Prostate gland (tissue), 2 donors: ENCODE results near the genes CCDC177 and SLC8A3.

GRCh38 chr14:68527186-68527966 lies 265.5 kb downstream of the ZFP36L1 start:
- PRO-cap = unidirectional peak, minus-strand start at chr14:68527573; unidirectional peak, minus-strand start at chr14:68527604
- RAMPAGE, long total RNA, 2 experiments = no peak in any of the 2 experiments

- PRO-cap = bidirectional peak, plus-strand start at chr14:68566235, minus-strand start at chr14:68566129
- RAMPAGE, long total RNA, 2 experiments = no peak in any of the 2 experiments
These were observed 226.8 kb downstream of the ZFP36L1 start for GRCh38 chr14:68565890-68566724.

GRCh38 chr14:68711227-68712168 lies 81.4 kb downstream of the ZFP36L1 start:
- PRO-cap = no peak
- RAMPAGE, long total RNA, 2 experiments = no peak in any of the 2 experiments

GRCh38 chr14:68791485-68791786 lies 1.4 kb downstream of the ZFP36L1 start:
- PRO-cap = no peak
- RAMPAGE, long total RNA, 2 experiments = no peak in any of the 2 experiments

DNA sequence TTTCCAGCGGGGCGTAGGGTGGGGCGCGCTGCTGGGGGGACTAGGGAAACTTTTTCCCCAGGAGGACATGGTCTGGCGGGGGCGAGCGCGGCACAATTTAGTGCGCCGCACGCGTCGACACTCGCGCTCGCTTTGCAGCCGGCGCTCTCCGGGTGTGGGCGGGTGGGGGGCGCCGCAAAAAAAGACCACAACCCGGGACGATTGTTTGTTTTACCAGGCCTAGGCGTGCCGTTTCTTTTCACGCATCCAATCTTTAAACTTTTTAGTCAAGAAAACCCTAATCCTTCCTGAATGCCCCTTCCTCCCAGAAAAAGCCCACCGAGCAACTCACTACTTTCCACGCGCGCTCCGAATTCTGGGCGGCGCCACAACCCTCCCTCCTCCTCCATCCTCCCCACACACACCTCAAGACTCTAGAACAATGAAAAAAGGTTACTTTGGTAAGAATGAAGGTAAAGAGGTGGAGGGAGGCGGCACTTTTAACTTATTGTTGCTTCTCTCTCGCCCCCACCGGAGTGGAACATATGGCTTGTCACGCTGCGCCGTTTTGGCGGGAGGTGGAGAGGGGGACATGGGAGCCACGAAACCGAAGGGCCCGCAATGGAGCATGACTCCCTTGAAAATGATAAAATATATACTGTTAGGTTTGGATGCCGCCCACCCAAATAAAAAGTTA lies 1.0 kb upstream of the ZFP36L1 start:
- PRO-cap = bidirectional peak, plus-strand start at position 68 of the sequence, minus-strand start outside the sequence; bidirectional peak, plus-strand start at position 100 of the sequence, minus-strand start at position 134 of the sequence
- RAMPAGE, long total RNA, 2 experiments = no peak in any of the 2 experiments

- PRO-cap = bidirectional peak, plus-strand start at chr14:68795417, minus-strand start at chr14:68795246
- RAMPAGE, long total RNA, 2 experiments = no peak in any of the 2 experiments
These were observed 2.3 kb upstream of the ZFP36L1 start for GRCh38 chr14:68795128-68795585.

DNA sequence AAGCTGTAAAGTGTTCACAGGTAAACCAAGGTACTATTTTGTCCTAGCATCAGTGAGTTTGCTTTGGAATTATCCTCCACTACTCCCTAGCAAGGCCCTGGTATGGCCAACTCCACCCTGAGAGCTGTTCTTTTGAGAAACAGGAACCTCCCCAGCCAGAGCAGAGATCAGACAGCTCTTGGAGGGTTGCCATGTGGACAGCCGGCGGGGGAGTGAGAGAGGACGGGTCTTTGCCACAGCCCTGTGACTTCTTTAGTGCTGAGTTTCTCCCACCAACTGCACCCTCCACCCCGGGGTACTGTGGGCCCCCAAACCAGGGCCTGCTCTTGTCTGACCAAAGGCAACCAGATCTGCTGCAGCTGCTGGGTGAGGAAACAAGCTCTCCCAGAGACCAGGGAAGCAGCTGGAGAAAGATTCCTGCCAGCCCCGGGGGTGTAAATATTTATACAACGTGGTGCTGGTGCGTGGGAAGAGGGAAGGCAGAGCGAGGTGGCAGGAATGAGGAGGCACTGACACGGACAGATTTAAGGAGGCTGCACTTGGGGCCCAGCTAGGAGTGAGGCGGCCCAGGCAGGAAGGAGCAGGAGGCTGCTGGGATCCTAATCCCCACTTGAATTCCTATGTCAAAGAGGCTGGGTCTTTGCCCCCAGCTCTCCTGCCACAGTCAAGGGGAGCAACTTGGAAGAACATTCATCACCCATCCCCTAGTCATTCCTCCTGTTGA lies 14.3 kb upstream of the ZFP36L1 start:
- PRO-cap = bidirectional peak, plus-strand start at position 487 of the sequence, minus-strand start at position 355 of the sequence
- RAMPAGE, long total RNA, 2 experiments = no peak in any of the 2 experiments

GRCh38 chr14:68945175-68946352 lies 33.5 kb downstream of the ACTN1 start:
- PRO-cap = no peak
- RAMPAGE, long total RNA, 2 experiments = no peak in any of the 2 experiments

- PRO-cap = no peak
- RAMPAGE, long total RNA, 2 experiments = no peak in any of the 2 experiments
These were observed 9.8 kb downstream of the ACTN1 start for GRCh38 chr14:68969242-68969785.

- PRO-cap = no peak
- RAMPAGE, long total RNA, 2 experiments = no peak in any of the 2 experiments
These were observed 67.1 kb upstream of the ACTN1 start for GRCh38 chr14:69045647-69047078.

DNA sequence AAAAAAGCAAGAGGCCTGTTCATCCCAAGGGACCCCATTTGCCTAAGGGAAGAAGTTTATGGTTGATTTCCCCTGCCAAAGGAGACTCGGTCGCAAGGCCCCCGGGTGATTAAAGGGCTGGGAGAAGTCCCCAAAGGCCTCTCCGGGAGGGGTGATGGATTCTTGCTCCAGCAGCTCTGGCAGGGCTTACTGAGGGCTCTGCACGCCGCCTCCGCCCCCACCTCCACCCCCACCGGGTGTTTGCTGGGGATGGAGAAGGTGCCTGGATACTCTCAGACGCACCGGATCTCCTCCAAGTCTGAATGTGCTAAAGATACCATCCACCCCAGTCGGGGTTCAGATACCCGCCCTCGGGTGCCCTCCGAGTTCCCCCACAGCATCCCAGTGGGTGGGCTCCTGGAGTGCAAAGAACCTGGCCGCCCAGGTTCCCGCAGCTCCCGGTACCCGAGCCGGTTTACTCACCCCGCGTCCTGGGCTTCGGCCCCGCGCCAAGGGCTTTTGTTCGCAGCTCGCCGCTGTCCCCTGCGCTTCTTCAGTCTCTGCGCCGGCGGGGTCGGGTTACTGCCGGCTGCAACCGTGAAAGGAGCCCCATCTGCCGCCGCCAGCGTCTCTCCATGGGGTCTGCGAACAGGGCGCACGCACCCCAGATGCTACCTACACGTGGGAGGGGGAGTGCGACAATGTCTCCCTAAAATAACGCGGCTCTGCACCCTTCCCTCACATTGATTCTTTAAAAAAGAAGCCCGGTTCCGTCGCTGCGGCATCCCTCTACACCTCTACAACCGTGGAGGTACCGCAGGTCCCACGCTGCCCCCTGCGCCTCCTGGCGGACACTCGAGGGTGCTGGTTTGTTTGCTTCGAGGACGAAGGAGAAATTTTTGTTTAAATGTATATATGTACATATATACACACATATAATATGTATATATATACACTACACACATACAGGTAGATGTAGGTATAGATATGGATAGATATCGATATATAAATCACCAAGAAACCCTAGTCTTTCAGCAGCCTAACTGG lies at the start of gene CCDC177:
CCDC177 (minus strand) TSS at position 792 of the 1,026 bp plus-strand sequence.
- PRO-cap = no peak
- RAMPAGE, long total RNA, 2 experiments = no peak in any of the 2 experiments

DNA sequence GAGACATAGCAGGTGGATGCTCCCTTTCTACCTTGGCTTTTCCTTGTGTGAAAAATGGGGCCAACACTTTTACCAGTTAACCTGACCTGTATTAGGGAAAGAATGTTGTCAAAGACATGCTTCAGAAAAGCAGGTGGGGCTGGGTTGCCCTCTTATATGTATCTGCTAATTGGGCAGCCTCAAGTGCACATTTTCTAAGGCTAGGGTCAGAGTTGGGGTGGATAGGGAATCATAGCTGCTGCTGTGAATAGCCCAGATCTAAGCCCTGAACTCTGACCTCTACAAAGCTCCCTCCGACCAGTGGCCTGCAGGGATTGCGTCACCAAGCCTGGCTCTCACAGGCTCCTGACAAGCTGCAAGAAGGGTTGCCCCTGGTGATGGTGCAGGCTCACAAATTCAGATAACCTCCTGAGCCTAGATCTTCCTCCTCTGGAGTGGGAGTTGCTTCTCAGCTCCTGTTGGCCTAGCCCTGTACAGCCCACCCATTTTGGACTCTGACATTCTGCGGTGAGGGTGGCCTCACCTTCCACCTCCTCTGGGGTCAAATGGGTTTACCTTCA lies 5.2 kb upstream of the SUSD6 start:
- PRO-cap = no peak
- RAMPAGE, long total RNA, 2 experiments = no peak in any of the 2 experiments

GRCh38 chr14:69615230-69616236 lies 4.1 kb downstream of the SUSD6 start:
- PRO-cap = bidirectional peak, plus-strand start at chr14:69615945, minus-strand start at chr14:69615800
- RAMPAGE, long total RNA, 2 experiments = no peak in any of the 2 experiments

- PRO-cap = no peak
- RAMPAGE, long total RNA, 2 experiments = no peak in any of the 2 experiments
These were observed 41.6 kb downstream of the SUSD6 start for GRCh38 chr14:69652708-69653623.

GRCh38 chr14:69657884-69658415 lies 46.6 kb downstream of the SUSD6 start:
- PRO-cap = bidirectional peak, plus-strand start at chr14:69658282, minus-strand start at chr14:69658058
- RAMPAGE, long total RNA, 2 experiments = no peak in any of the 2 experiments

DNA sequence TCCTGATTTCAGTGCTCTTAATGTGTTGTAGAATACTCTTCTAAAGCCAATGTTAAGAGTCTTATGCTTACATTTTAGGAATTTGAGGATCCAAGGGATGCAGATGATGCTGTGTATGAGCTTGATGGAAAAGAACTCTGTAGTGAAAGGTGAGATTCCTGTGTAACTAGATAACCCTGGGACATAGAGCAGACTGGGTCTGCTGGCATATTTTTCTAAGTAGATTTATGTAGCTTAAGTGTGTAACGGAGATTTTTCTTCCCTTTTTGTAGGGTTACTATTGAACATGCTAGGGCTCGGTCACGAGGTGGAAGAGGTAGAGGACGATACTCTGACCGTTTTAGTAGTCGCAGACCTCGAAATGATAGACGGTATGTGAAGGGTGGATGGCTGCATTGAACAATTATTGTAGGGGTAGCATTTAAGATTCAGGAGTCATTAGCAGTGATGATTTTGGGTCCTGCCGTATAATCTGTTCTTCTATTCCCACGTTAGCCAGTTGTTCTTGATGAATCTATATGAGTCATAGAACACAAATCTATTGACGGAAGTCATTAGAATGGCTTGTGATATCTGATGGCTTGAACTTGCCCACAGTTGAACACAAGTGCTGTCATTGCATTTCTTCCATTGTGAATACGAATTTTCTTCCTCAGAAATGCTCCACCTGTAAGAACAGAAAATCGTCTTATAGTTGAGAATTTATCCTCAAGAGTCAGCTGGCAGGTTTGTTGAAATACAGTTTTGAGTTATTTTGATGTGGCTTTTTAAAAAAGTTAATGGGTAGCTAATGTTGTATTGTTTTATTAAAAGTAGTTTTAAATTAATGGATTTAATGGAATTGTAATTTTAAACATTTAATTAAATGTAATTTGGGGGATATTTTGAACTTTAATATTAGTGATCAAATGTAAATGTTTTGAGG lies 1.8 kb downstream of the SRSF5 start:
- PRO-cap = no peak
- RAMPAGE, long total RNA, 2 experiments = no peak in any of the 2 experiments

GRCh38 chr14:69770409-69770796 lies 3.5 kb downstream of the SRSF5 start:
- PRO-cap = no peak
- RAMPAGE, long total RNA, 2 experiments = no peak in any of the 2 experiments

DNA sequence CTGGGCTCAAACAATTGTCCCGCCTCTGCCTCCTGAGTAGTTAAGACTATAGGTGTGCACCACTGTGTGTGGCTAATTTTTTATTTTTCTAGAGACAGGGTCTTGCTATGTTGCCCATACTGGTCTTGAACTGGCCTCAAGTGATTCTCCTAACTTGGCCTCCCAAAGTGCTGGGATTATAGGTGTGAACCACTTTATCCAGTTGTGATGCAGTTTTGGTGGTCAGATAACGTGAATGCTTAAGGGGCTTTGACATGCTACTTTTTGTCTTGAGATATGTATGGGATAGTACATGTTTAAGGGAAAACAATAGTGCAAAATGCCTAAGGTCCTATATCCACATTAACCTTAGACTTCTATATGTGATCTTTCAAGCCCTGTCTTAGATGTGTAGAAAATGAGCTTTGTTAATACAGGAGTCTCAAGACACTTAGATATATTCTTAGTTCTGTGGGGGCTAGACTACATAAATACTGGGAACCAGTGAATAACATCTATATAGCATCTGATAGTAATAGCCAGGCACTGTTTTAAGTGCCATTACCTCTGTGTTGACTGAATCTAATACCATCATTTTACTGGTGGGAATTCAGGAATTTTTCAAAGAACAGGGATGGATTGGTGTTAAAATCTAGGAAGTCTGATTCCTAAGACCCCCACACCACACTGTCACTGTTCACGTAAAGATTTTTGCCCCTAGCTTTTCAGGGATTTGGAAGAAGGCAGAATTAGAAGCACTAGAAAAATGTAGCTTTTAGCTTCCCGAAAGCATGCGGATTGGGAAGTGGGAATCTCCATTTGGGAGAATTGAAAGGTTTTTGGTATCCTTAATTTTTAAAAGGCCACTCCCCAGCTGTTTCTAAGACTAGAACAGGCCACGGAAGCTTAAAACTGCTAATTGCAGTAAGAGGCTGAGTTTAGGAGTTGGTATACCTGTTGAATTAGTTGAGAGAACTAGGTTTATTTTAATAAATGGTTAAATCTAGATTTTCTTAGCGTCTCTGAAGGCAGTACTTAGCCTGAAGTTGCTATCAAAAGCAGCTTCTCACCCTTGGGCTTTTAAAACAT lies 6.1 kb downstream of the SRSF5 start:
- PRO-cap = no peak
- RAMPAGE, long total RNA, 2 experiments = no peak in any of the 2 experiments

- PRO-cap = bidirectional peak, plus-strand start at chr14:70189124, minus-strand start at chr14:70188951
- RAMPAGE, long total RNA, 2 experiments = no peak in any of the 2 experiments
These were observed at the start of gene SLC8A3 for GRCh38 chr14:70188258-70189567. SLC8A3 (minus strand) TSS chr14:70188951.

GRCh38 chr14:70344951-70345726 lies 14.3 kb downstream of the COX16 start:
- PRO-cap = no peak
- RAMPAGE, long total RNA, 2 experiments = no peak in any of the 2 experiments